Skeletal muscle cell (primary cell): ENCODE measurements around the gene RIPPLY2.

DNA sequence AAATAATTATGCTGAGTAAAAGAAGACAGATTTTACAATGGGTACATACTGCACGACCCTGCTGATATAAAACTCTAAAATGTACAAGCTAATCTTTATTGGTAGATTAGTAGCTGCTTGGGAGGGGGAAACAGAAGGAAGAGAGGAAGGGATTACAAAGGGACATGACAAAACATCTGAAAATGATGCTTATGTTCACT lies 66.2 kb downstream of the IBTK start:
- RRBS, result no CpG with 5 or more reads among the region's 1 CpG

GRCh38 chr6:82248186-82248818 lies 758 bp upstream of the IBTK start:
- RRBS, result 17% methylated on average over 4 of the region's 13 CpGs

GRCh38 chr6:82363957-82364990 lies 657 bp downstream of the TPBG start:
- RRBS, result under 1% methylated on average over 34 of the region's 87 CpGs

DNA sequence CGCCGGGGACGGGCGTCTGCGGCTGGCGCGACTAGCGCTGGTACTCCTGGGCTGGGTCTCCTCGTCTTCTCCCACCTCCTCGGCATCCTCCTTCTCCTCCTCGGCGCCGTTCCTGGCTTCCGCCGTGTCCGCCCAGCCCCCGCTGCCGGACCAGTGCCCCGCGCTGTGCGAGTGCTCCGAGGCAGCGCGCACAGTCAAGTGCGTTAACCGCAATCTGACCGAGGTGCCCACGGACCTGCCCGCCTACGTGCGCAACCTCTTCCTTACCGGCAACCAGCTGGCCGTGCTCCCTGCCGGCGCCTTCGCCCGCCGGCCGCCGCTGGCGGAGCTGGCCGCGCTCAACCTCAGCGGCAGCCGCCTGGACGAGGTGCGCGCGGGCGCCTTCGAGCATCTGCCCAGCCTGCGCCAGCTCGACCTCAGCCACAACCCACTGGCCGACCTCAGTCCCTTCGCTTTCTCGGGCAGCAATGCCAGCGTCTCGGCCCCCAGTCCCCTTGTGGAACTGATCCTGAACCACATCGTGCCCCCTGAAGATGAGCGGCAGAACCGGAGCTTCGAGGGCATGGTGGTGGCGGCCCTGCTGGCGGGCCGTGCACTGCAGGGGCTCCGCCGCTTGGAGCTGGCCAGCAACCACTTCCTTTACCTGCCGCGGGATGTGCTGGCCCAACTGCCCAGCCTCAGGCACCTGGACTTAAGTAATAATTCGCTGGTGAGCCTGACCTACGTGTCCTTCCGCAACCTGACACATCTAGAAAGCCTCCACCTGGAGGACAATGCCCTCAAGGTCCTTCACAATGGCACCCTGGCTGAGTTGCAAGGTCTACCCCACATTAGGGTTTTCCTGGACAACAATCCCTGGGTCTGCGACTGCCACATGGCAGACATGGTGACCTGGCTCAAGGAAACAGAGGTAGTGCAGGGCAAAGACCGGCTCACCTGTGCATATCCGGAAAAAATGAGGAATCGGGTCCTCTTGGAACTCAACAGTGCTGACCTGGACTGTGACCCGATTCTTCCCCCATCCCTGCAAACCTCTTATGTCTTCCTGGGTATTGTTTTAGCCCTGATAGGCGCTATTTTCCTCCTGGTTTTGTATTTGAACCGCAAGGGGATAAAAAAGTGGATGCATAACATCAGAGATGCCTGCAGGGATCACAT lies 1.8 kb downstream of the TPBG start:
- RRBS, result no CpG with 5 or more reads among the region's 79 CpGs

- RRBS, result no CpG with 5 or more reads among the region's 2 CpGs
Observed at GRCh38 chr6:83222264-83222463, 29.0 kb downstream of the RWDD2A start.

GRCh38 chr6:83708559-83709001 lies 321 bp downstream of the SNAP91 start:
- RRBS, result 6% methylated on average over 3 of the region's 55 CpGs

- RRBS, result 1% methylated on average over 14 of the region's 85 CpGs
Observed at GRCh38 chr6:83853126-83853972, at the start of gene RIPPLY2. Gene RIPPLY2, plus strand, starts transcription at chr6:83853360.

DNA sequence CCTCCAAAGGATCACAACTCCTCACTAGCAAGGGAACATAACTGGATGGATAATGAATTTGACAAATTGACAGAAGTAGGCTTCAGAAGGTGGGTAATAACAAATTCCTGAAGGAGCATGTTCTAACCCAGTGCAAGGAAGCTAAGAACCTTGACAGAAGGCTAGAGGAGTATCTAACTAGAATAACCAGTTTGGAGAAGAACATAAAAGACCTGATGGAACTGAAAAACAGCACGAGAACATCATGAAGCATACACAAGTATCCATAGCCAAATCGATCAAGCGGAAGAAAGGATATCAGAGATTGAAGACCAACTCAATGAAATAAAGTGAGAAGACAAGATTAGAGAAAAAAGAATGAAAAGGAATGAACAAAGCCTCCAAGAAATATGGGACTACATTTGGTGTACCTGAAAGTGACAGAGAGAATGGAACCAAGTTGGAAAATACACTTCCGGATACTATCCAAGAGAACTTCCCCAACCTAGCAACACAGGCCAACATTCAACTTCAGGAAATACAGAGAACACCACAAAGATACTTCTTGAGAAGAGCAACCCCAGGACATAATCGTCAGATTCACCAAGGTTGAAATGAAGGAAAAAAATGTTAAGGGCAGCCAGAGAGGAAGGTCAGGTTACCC lies 84.2 kb downstream of the CYB5R4 start:
- RRBS, result no CpG with 5 or more reads among the region's 5 CpGs

DNA sequence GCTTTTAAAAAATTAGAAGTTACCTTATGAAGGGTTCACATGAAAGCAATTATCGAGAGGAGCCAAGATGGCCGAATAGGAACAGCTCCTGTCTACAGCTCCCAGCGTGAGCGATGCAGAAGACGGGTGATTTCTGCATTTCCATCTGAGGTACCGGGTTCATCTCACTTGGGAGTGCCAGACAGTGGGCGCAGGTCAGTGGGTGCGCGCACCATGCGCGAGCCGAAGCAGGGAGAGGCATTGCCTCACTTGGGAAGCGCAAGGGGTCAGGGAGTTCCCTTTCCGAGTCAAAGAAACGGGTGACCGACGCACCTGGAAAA lies 138.1 kb downstream of the TBX18 start:
- RRBS, result no CpG with 5 or more reads among the region's 17 CpGs

DNA sequence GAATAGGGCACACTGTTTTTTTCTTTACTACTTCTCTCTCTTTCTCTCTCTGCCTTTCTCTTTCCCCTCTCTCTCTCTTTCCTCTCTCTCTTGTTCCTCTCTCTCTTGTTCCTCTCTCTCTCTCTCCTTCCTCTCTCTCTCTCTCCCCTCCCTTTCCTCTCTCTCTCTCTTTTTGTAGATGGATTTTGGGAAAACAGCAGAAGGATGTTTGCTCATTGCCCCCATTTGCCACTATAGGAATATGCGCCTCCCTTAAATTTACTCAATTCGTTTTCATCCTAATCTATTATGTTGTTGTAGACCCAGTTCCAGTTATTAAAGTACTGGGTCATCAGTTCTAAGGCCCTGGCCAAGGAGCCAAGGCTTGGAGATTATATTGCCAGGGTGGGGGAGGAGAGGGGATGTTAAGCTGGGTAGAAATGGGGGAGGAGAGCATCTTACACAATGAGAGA lies 45.1 kb downstream of the TBX18 start:
- RRBS, result no CpG with 5 or more reads among the region's 2 CpGs

- RRBS, result no CpG with 5 or more reads among the region's 2 CpGs
Observed at GRCh38 chr6:85419028-85419677, 30.7 kb upstream of the NT5E start.

- RRBS, result no CpG with 5 or more reads among the region's 5 CpGs
Observed at GRCh38 chr6:85464144-85464658, 14.3 kb downstream of the NT5E start.

DNA sequence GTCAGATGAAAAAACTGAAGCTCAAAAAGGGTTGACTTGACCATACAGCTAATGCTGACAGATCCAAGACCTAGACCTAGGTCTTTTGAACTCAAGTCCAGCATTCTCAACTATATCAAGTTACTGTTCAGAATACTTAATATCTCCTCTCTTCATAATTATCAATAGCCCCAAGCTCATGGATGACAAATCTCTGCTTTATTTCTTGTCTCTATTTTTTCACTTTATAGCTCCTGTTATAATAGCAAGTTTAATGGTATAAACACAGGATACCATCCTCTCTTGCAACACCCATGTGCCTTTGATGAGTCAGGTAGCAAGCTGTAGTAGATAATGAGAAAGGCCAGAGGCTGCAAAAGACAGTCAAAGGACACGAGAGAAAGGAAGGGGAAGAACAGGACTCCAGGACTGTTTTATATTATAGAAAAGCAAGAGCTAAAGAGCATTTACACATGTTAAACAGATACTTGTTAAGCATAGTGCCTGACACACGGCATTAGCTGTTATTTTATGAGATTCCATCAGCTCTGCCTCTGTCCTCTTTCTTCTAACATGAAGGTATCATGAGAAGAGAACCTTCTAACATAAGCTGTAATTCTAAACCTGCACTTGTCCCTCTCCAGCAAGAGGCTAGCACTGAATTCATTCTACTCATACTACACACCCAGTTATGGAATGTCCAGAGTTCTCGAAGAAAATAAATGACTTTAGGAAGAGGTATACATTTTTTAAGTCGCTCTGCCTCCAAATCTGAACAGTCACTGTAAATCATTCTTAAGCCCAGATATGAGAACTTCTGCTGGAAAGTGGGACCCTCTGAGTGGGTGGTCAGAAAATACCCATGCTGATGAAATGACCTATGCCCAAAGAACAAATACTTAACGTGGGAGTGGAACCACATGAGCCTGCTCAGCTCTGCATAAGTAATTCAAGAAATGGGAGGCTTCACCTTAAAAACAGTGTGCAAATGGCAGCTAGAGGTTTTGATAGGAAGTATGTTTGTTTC lies 44.9 kb downstream of the NT5E start:
- RRBS, result no CpG with 5 or more reads among the region's 5 CpGs

DNA sequence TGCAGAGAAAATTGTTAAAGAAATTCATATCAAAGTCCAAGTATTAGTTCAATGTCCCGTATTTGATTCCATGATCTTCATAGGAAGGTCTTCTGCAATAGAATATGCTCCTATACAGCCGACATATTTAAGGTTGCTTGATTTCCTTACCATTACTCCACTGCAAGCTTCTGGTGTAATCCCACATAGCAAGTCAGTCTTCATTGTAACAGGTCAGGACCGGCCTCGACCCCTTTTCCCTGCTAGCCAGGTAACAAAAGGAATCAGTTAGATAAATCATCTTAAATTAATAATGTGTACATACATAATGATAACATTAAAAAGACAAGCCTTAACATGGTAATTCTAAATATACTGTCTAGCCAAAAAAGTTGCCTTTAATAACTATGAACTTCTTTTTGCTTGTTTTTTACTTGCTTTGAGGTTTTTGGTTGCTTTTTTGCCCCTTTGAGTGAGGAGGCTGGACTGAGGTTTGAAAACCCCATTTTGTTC lies 19.1 kb upstream of the SNX14 start:
- RRBS, result no CpG with 5 or more reads among the region's 4 CpGs

GRCh38 chr6:85631475-85632283 lies 11.0 kb downstream of the SYNCRIP start:
- RRBS, result no CpG with 5 or more reads among the region's 3 CpGs

GRCh38 chr6:85640857-85641529 lies 1.7 kb downstream of the SYNCRIP start:
- RRBS, result no CpG with 5 or more reads among the region's 3 CpGs

DNA sequence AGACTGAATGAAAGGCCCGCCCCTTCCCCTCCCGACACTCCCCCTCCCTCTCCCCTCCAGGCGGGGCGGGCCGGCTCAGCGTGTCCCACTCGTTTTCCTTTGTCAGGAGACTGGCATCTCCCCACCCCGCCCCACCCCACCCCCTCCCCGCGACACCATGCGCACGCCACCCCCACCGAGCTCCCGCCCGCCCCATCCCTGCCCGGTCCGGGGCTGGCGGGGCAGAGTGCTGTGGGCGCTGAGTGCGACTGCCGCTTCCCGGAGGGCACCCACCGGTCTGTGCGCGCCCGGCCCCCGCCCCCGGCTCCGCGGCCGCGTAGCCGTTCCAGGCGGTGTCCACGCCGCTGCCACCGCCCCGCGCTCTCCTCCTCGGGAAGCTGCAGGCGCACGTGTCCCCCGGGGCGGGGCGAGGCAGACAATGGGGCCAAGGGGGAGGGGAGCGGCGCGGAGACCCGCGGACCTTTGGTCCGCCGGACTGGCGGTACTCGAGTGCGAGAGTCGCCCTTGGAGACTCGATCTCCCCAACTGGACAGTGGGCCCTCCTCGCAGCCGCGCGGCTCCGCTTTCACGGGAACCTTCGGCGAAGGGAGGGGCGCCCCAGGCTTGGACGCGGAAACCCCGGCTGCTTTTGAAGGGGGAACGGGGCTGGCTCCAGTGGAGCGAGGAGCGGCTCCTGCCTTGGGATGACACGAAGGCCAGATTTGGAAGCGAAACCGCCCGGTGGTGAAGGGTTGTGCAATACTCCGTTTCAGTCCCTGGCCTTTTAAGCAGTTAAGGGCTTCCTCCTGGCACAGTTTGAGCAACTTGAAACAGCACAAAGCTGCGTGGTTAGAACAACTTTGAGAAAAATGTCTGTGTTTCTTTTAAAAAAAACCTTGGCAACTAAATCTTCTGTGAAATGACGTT lies 1.0 kb upstream of the SYNCRIP start:
- RRBS, result 1% methylated on average over 19 of the region's 79 CpGs

DNA sequence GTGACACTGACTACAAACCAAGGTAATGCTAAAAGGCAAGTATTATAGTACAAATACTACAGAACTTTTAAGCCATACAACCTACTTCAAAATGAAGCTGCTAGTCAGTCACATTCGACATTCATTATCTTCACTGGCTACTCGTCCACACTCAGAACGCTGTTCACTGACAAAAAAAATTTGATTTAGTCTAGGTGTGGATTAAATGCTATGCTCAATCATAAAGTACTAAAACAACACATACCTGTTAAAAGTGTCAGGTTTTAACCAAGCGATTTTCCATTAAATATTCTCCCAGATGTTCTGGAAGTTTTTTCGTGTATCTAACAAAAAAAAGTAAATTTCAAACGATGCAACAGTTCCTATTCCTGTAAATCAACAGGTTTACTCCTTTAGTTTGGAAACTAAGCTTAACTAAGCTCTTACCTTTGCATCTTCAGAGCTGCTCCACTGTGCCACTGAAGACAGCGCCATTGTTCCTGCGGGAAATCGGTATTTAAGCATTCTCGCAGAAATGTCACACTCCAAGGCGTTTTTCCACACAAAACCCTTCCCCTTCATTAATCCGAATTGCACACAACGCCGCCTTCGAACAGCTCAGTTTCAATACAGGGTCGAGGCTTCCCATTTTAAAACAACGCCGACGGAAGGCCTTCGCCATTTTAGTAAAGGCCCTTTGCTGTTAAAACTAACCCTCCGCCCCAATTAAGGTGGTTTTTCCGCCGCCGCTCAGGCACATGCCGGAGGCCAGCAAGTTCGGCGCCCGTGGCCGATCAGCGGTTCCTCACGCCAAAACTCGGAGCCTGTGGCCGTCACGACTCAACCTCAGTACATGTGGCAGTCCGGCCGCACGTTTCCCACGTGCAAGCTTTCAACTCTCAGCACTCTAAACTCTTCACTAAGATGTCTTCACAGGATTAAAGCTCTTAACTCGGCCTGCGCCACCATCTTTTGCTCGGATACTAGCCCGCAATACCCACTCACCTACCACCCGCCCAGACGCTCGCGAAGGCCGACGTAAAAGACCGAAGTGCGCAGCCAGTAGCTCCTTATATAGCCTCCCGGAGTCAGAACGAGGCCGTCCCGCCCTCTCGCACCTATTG lies 35.4 kb upstream of the SYNCRIP start:
- RRBS, result no CpG with 5 or more reads among the region's 55 CpGs

DNA sequence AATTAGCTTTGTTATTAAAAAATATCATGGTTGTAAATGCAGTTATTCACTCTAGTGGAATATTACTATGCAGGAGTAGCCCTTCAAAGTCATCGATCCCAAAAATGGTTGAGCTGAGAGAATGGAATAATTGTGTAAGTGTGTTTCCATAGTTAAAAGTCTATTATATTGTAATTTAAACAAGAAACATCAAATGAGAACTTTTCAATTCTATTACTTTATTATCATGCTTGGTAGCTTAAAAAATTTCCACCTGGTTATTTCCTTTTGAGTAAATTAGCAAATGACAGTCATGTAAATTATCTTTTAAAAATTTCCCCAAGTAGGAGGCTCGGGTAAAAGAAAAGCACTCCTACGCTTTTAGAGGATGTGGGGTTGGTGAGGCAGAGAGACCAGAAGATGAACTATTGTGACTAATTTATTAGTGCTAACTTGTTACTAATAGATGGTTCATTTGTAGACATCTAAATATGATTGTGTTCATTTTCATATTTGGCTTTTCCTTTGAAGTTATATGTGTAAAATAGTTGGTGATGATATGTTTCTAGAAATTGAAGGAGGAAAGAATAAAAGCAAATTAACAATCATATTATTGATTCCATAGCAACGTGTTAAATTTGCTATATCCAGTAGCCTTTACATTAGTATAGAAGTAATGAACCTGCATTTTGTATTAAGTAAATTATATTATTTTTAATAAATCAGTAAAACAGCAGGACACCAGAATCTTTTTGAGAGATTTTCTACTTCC lies 26.9 kb downstream of the ZNF292 start:
- RRBS, result no CpG with 5 or more reads among the region's 4 CpGs